ENCODE data around the genes IFNAR1 and SON.

GRCh38 chr21:33011364-33011967, 14.3 kb upstream of the OLIG2 start:
- PRO-cap = no peak

GRCh38 chr21:33025001-33025828, 520 bp upstream of the OLIG2 start:
- PRO-cap = bidirectional peak, plus-strand start at chr21:33025269, minus-strand start at chr21:33025282; bidirectional peak, plus-strand start at chr21:33025935, minus-strand start at chr21:33025632

- PRO-cap = no peak
These were observed 24.3 kb downstream of the IL10RB start for GRCh38 chr21:33290226-33291011.

DNA sequence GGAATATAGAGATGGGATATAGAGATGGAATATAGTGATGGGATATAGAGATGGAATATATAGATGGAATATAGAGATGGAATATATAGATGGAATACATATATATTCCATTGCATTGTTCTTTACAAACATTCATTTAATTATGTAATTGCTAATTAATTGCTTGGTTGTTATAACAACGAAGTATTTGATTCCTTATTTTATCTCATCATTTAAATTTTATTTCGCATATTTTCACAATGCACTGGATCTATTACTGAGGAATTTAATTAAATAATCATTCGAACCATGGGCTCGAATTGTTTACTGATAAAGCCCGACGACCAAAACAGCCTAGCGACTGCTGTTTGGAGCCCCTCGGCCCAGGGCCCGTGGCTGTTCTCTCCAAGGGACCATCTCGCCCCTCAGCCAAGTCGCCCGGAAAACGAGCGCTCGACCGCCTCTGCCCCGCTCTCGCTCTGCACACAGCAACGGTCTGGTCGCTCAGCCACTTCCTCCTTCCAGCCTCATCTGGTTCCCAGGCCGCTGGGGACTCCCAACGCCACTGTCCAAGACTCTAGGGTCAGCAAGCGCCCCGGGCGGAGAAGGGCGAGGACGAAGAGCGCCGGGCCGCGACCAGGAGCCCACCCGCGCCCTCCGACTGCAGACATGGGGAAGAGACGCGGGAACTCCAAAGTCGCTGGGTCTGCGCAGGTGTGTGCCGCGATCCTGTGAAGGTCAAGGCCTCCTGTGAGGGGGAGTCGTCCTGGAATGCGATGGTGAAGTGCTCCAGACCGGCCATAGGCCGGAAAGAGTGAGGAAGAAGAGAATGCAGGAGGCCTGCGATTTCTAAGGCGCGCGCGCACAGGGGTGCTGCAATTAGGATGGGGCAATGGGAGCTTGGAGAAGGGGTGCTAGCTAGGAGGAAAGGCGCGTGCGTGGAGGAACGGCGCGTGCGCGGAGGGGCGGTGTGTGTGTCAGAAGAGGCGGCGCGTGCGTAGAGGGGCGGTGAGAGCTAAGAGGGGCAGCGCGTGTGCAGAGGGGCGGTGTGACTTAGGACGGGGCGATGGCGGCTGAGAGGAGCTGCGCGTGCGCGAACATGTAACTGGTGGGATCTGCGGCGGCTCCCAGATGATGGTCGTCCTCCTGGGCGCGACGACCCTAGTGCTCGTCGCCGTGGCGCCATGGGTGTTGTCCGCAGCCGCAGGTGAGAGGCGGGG, at the start of gene IFNAR1:
Gene IFNAR1, plus strand, starts transcription at position 1,025 of the 1,199 bp plus-strand sequence.
- PRO-cap = bidirectional peak, plus-strand start at position 407 of the sequence, minus-strand start at position 406 of the sequence; bidirectional peak, plus-strand start at position 458 of the sequence, minus-strand start at position 456 of the sequence; bidirectional peak, plus-strand start at position 673 of the sequence, minus-strand start at position 650 of the sequence; bidirectional peak, plus-strand start at position 1,079 of the sequence, minus-strand start at position 873 of the sequence

GRCh38 chr21:33360851-33361288, 36.1 kb downstream of the IFNAR1 start:
- PRO-cap = no peak

GRCh38 chr21:33412856-33413613, 9.8 kb downstream of the IFNGR2 start:
- PRO-cap = no peak

- PRO-cap = no peak
These were observed 28.9 kb downstream of the IFNGR2 start for GRCh38 chr21:33431961-33432581.

DNA sequence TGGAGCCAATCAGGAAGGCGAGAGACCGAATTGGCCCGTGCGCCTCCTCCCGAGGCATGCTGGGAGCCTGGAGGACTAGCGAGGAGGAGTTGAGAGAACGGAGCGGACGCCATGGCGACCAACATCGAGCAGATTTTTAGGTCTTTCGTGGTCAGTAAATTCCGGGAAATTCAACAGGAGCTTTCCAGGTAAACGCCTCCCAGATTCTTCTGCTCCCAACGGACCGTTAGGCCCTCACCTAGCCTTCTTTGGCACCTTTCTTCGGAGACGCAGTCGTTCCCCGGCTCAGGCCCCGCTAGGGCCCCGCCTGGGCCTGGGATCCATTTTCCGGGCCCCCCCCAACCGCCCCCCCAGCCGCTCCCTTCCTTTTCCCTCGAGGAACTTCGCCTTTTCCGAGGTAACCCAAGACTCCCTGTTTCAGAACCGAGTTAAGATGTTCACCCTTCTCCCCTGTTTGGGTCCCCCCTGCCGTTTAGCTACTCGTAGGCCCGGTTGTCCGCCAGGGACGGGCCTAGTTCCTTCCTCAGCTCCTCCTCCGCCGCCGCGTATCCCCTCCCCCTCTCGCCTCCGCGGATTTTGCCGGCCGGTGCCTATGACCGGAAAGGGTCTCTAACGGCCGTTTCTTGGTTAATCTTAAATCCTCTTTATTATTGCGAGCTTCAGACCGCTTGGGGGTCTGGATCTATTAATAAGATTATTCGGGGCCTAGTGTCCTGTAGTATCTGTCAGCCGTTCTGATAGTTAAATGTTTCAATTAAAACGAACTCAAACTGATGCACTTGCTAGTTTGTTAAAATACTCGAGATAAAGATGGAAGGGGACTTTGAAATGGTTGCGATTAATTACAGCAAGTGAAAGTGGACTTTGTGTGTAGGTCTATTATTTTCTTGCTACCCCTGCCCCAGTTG, at the start of gene SON:
Gene SON, plus strand, starts transcription at position 57 of the 908 bp plus-strand sequence.
- PRO-cap = bidirectional peak, plus-strand start at position 72 of the sequence, minus-strand start outside the sequence; bidirectional peak, plus-strand start at position 539 of the sequence, minus-strand start at position 474 of the sequence

DNA sequence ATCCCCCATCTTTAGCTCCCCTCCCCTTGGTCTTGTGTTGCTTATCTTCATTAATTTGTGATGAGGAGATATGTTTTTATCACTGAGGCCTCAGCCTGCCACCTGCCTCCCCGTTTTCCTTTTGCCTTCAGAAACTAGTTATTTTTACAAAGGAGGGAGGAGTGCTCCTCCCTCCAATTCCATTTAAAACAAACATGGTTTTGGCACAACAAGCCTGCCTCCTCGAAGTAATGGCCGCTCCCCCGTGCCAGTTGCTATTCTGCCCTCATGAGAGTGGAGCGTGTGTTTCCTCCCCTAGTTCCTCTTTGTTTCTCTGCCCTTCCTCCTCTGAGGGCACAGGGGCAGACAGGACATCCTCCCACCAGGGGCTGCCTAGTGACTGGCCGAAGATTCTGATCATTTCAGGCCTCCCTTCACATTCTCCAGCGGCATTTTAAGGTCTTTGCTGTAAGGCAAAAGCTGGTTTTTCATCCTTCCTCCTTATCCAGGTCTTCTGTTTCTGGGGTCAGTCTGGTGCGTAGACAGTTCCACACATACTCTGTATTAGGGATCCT, 78.2 kb upstream of the ATP5PO start:
- PRO-cap = no peak

DNA sequence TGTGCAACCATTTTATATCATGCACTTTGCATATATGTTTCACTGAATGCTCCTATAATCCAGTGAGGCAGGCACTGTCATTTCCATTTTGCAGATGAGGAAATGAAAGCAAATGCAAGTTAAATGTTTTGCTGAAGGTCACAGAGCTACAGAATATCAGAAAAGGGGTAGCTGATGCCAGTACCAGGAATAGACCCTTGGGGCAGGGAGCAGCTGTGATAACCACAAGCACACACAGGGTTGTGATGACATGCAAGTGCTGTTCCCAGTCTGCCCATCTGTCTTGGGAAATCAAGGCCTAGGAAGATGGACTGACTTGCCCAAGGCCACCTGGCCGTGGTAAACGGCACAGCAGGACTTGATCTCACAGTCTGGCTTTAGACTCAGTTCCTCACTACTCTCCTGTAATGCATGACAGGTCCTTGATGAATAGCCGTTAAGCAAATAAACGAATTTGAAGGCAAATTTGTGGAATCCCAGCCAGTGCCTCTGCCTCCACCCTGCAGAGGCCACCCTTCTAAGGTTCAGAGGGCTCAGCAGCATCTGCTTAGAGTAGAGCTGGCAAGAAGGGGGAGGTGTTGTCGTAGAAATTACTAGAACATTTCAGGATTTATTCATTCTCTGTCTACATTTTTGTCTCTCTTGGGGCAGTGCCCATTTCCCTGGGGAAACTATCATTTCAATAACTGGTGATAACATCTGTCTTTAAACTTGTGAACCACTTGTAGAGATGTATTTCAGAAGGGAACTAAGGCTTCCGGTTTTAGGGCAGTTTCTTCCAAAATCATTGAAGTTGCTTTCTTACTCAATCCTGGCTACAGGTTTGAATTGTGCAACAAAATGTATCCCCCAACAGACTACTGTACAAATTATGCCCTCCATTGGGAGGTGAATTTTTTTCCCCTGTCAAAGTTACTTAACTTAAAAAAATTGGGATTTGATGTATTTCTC, 53.1 kb upstream of the MRPS6 start:
- PRO-cap = no peak

GRCh38 chr21:34076728-34077404, 3.5 kb downstream of the MRPS6 start:
- PRO-cap = no peak

DNA sequence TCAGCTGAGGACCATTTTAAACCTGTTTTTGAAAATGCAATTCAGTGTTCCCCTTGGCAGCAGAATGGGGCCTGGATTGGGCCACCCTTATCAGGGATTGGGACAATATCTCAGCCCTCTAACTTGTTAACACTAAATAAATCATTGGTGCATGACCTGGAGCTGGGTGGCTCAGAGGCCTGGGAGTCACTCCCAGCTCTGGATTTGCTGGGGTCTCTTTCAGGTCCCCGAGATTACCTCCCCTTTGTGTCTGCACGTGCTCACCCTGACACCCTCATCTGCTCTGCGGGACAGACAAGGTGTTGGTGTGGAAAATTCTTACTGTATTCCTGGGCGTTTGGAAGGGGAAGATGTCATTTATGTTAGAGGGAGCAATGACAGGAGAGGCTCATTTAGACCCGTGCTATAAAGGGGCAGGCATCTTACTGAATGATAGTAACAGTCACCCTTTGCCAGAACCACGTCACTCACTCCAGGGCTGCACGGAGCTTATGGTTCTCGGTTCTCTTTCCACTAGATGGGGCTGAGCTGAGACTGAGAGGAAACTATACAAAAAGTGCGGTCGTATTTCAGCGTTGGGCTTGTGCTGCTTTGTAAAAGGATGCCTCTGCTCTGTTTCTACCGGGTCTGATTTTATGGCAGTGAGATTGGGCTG, 55.5 kb downstream of the MRPS6 start:
- PRO-cap = no peak

DNA sequence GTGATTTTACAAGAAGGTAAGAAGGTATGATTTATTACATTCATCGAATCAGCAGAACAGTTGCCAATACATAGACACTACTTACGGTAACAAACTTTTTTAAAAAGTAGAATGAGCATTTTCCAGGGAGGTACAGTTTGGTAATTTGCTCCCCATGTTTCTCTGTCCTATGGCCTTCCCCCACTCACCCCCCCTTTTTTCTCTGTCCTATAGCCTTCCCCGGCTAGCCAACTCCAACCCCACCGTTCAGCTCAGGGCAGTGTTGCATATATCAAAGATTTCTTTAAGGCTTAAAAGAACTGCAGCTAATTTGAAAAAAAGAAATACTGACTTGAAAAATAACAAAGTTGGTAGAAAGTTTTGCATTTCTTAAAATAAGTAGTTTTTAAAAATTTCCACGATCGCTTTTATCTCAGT, 12.2 kb upstream of the KCNE1 start:
- PRO-cap = no peak

GRCh38 chr21:34542911-34543204, 30.8 kb upstream of the KCNE1 start:
- PRO-cap = no peak

- PRO-cap = no peak
These were observed 31.6 kb downstream of the RCAN1 start for GRCh38 chr21:34583388-34583623.

- PRO-cap = no peak
These were observed 30.8 kb downstream of the CLIC6 start for GRCh38 chr21:34699528-34700130.

GRCh38 chr21:34863757-34864620, 185.1 kb downstream of the RUNX1 start:
- PRO-cap = no peak

DNA sequence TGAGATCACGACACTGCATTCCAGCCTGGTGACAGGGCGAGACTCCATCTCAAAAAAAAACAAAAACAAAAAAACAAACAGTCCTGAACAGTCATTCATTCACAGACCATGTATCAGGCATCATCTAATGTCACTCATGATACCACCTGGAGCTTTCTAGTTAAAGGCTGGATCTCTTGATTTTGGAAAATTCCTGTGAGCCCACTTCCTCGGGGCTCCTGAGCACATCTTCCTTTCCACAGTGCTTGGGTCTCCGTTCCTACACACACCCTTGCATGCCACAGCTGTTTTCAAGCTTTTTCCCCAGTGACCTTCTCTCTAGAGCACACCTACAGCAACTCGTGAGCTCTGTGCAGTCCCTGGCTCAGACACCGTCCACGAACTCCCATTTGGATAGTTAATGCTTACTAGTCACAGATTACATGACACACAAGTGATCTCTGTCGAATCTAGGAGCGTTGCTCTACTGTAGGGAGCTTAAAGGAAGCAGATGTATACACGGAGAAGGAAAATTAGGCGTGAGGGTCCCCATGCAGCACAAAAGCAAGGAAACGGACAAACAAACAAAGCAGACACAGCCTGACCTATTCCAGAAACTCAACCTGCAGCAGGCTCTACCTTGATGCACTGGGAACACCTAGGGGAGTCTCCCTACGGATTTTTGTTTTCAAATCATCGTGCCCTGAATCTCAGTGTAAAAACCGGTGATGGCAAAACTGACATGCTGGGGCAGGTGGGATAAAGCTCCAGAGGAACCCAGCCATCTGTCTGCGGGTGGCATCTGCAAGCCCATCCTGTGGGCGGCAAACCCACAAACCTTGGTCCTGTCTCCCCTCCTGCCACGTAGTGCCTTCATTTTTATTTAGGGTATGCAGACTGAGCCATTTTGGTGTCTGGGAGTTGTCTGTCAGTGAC, 177.9 kb downstream of the RUNX1 start:
- PRO-cap = no peak

DNA sequence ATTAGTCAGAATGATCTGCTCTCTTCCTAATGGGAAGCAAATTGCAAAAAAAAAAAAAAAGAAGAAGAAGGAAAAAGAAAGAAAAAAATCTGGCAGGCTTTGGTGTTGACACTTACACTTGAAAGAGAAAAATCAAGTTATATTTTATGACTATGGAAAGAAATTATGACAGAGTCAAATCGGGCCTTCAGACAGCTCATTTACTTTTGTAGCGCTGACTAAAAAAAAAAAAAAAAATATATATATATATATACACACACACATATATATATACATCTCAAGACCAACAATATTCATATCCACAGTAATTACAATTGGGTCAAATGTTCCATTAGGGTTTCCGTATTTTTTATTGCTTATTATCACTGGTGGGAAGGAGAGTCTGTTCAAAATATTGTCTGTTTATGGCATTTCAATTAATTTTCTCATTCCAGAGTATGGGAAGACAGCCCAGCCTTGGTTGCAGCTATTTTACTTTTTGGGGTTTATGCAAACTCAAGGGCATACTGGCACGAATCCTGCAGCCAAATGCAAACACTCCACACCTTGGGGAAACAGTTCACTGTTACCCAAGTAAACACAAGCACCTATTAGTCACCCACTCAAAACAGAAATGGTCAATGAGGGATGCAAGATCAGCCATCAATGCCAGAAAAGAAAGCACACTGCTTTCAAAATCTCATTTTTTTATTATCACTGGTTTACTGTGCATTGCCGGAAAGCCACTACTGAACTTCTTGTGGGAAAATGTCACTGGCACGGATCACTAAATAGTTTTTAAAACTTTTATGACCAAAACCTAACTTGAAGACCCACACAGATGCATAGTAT, 170.8 kb downstream of the RUNX1 start:
- PRO-cap = no peak

GRCh38 chr21:34892196-34892550, 156.9 kb downstream of the RUNX1 start:
- PRO-cap = no peak